Jurkat, Clone E6-1 (cell line): Measurements from ENCODE around the gene FBXW7.

DNA sequence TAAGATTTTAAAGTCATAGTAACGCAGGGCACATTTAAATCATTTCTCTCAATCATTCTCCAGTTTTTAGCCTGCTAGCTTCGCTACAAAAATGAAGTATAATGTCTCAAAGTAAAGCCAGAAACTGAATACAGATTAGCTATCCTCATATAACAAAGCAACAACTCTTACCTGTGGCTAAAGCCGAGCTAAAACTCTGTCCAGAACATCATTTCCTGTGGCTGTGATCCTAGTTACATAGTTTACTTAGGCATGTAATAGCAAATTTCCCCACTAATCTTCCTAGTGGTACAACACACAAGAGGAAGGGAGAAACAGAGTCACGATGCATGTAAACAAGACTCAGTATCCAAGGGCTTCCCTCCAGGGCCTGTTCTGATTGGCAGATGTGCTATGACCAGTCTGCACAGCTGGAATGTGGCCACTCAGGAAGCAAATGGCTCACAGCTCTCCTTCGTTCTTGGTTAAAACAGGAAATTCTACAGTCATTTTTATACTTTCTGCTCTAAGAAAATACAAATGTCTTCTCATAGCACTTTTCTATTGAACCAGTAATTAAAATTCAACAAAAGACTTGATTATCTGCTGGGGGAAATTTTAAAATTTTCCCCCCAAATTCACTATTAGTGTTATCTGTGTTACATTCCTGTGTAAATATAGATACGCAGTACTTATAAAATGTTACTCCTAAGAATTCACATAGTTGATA is 49.2 kb upstream of the PRSS48 start:
- RRBS = no CpG with 5 or more reads among the region's 6 CpGs

GRCh38 chr4:151329090-151329648 is 3.8 kb upstream of the SH3D19 start:
- RRBS = no CpG with 5 or more reads among the region's 1 CpG

GRCh38 chr4:151331535-151332098 is 6.2 kb upstream of the SH3D19 start:
- RRBS = no CpG with 5 or more reads among the region's 1 CpG

- RRBS = no CpG with 5 or more reads among the region's 3 CpGs
Observed at GRCh38 chr4:151465639-151466292, 56.8 kb downstream of the FHIP1A start.

GRCh38 chr4:151602414-151602770 is 158.4 kb downstream of the GATB start:
- RRBS = no CpG with 5 or more reads among the region's 5 CpGs

DNA sequence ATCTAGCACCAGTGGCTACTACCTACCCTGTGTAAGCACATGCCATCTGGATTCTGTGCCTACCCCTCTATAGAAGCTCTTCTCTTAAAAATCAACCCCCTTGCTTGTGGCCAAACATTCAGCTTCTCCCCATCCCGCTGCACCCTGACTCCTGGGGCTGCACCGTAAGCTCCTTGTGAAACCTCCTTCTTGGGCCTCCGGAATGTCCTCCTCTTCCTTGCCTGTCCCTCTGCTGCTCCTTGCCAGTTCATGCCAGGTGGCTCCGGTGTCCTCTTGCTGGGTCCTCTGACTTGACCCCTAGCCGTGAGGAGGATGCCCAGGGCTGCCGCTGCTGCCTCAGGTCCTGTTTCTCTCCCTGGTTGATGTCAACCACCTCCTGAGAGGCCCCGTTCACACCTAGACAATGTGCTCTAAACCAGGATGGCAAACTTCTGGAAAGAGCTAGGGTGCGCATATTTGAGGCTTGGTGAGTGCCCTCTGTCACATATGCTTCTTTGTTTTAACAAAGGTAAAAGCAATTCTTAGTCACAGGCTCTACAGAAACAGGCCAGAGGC is 77.5 kb downstream of the GATB start:
- RRBS = 94% methylated on average over 1 of the region's 8 CpGs

GRCh38 chr4:151687831-151688527 is 72.8 kb downstream of the GATB start:
- RRBS = no CpG with 5 or more reads among the region's 13 CpGs

DNA sequence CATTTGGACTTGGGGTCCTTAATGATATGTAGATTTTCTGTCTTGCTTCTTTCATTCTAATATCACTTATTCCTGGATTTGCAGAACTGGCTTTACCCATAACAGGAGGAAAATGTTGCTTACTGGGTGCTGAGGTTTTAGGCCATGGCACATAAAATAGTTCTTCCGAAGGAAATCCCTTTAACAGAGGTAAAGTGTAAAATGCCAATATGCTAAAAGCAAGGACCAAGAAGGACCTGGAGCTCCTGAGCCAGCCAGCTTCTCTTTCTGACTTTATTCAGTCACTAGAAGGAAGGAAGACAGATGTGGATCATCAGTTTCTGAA is 21.0 kb upstream of the GATB start:
- RRBS = no CpG with 5 or more reads among the region's 1 CpG

- RRBS = no CpG with 5 or more reads among the region's 6 CpGs
Observed at GRCh38 chr4:152325822-152326371, 210.0 kb downstream of the FBXW7 start.

GRCh38 chr4:152352479-152353117 is 183.3 kb downstream of the FBXW7 start:
- RRBS = no CpG with 5 or more reads among the region's 14 CpGs

- RRBS = no CpG with 5 or more reads among the region's 77 CpGs
Observed at GRCh38 chr4:152535959-152537070, at the start of gene FBXW7. Gene FBXW7 (minus strand): TSS chr4:152536092.

DNA sequence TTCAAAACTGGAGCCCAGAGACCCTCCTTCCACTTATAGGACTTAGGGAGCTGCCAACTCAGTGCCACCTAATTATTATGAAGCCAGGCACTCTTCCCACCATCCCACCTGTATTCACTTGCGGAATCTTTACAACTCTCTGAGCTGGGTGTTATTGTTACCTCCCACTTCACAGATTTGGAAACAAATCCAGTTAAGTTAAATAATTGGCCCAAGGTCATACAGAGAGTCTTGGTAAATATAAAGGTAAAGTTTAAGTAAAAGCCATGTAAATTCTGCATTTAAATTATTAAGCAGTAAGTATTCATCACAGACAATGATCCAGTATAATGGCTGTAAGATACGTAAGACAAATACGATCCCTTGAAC is 42.1 kb downstream of the TIGD4 start:
- RRBS = no CpG with 5 or more reads among the region's 3 CpGs

DNA sequence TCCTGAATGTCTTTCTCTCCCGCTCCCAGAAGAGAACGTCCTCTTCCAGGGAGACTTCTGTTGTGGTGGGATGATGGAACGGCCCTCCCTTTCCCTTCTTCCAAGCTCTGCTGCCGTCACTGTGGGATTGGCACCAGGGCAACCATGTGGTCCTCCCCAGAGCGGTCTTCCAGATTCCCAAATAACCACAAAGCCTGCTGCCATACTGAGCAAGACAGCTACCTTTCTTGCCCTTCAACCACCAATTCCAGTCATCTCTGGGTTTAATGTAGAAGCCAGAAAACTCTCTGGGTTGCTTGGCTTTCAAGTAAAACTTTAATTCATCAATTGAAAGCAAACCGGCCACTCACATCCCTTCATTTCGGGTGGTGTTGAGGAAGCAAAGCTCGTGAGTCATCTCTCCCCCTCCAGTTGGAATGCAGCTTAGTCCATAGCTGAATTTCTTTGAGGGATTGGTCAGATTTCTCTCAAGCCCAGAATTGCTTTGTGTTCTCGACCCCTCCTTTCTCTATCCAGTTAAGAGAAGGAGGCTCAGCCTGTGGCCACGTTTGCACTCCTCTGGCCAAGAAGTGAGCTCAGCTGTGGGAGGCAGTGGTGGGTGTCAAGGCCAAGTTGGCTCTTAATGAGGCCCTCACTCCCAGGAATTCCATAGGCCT is 36.9 kb downstream of the FHDC1 start:
- RRBS = no CpG with 5 or more reads among the region's 10 CpGs

DNA sequence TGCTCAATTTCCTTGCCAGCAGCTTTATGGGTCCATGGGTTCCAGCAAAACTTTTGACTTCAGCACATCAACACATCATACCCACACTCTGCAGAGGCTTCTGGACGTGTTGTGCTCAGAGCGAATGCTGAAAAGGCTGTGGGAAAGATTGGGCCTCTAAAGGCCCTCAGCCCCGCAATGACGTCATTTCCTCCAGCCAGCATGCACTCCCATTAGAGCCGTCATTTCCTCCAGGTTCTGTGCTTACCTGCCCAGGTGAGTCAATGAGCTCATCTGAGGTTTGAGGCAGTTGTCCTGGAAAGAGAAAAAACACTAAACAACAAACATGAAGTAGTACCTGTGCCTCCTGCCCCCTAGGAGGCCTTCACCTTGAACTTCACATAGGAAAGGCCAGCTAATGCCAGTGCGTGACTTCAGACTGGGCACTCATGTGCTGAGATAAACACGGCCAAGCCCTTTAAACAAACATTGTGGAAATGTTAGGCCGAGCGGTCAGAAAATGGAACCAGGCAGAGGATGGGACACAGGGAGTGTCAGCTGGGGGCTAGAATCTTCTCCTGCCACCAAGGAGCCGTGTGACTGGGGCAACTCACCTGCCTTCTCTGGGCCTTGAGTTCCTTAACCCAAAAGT is 55.9 kb downstream of the FHDC1 start:
- RRBS = no CpG with 5 or more reads among the region's 10 CpGs

DNA sequence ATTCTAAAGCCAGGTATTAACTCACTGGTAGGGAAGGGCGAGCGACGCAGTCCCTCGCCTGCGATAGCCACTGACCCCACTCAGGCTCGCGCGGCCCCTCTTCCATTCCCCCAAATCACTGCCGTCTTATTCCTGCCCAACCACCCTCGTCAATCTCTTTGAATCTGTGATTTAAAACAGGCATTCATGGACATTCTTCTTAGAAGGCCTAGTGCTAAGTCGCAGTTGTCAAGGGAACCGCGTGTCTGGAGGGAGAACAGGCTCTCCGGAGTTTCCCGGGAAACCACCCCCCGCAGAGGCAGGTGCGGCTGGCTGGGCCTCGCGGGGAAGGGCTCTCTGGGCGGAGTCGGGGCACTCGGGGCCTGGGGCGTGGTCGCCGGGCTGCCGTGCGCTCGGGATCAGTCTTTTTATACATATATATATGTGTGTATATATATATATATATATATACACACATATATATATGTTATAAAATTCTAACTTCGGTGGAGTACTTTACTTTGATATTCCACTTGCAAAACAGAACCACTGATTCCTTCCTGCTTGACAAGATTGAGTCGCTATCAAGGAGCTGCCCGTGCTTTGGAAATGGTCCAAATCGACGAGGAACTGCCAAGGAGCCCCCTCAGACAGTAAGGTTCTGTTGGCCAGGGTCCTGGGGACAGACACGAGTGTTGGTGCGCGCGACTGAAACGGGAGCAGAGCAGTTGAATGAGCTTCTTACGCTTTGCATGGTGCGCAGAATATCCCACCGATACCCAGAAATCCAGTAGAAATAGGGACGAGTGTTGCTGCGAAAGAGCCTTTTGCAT is 52.1 kb upstream of the TRIM2 start:
- RRBS = no CpG with 5 or more reads among the region's 43 CpGs

GRCh38 chr4:153429160-153429644 is 37.0 kb upstream of the TMEM131L start:
- RRBS = no CpG with 5 or more reads among the region's 2 CpGs

GRCh38 chr4:153483222-153483690 is 17.1 kb downstream of the TMEM131L start:
- RRBS = no CpG with 5 or more reads among the region's 7 CpGs

- RRBS = no CpG with 5 or more reads among the region's 7 CpGs
Observed at GRCh38 chr4:153497076-153497663, 31.0 kb downstream of the TMEM131L start.

DNA sequence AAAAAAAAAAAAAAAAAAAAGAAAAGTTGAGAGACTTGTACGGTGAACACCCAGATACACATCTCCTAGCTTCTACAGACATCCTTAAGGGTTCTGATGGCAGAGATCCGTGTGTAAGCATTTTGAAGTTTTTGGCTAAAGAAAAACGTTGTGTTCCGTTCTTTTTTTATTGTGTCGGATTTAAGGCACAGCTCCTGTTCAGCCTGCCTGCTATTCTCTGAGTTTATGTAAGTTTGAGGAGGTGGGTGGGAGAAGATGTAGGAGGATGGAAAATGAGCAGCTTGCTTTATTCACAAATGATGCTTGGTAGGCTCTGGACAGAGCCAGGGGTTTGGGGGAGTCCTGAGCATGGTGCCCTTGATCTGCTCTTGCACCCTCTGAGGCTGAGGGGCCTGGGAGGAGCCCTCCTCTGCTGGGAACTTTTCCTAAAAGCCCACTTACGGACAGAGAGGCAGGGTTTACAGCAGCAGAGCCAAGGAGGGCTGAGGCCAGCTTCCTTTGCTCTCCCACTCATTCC is 31.8 kb downstream of the TMEM131L start:
- RRBS = no CpG with 5 or more reads among the region's 6 CpGs

- RRBS = no CpG with 5 or more reads among the region's 4 CpGs
Observed at GRCh38 chr4:153523895-153524483, 57.8 kb downstream of the TMEM131L start.